ENCODE results near the gene KDM2A.

GRCh38 chr11:66126589-66127726 is 56.9 kb downstream of the PACS1 start:
- PRO-cap = unidirectional peak, minus-strand start at chr11:66126903
- RAMPAGE, long total RNA, 3 experiments = no peak in any of the 3 experiments

- PRO-cap = no peak
- RAMPAGE, long total RNA, 3 experiments = no peak in any of the 3 experiments
Observed at GRCh38 chr11:66132161-66132360, 62.0 kb downstream of the PACS1 start.

- PRO-cap = no peak
- RAMPAGE, long total RNA, 3 experiments = no peak in any of the 3 experiments
Observed at GRCh38 chr11:66222406-66223234, 34.9 kb upstream of the KLC2 start.

GRCh38 chr11:66243232-66244410 is 13.9 kb upstream of the KLC2 start:
- PRO-cap = no peak
- RAMPAGE, long total RNA, 3 experiments = no peak in any of the 3 experiments

- PRO-cap = no peak
- RAMPAGE, long total RNA, 3 experiments = no peak in any of the 3 experiments
Observed at GRCh38 chr11:66244411-66244852, 13.1 kb upstream of the KLC2 start.

GRCh38 chr11:66258248-66259000 is 921 bp downstream of the KLC2 start:
- PRO-cap = unidirectional peak, minus-strand start at chr11:66258405
- RAMPAGE, long total RNA, 3 experiments = start-site peak on the minus strand in 1 of 3 experiments, at chr11:66258399-66258409 at its widest, 12 reads per replicate

DNA sequence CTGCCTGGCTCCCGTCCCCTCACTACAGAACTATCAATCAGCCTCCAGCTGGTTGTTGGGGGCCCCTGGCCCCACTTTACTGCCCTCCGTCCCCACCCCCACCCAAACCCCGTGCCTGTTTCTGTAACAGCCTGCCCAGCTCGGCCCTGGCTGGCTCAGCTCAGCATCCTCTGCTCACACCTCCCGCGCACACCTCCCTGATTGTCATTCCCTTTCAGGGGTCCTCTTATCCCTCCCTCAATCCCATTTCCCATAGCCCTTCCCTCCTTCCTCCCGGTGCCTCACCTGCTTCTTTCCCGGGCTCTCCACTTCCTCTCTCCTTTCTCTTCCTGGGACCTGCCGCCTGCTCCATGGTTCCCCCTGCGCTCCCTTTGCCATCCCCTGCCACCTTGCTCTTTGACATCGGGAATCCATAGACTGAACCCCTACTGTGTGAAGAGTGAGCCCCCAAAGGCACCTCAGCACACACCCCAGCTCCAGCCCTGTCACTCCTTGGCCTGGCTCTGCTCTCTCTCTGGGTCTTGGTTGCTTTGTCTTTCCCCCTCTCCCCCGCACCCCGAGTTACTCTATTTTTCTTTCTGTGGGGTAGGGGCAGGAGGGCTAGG is 1.5 kb downstream of the CNIH2 start:
- PRO-cap = no peak
- RAMPAGE, long total RNA, 3 experiments = no peak in any of the 3 experiments

GRCh38 chr11:66360058-66361100 is 11.2 kb downstream of the SLC29A2 start:
- PRO-cap = no peak
- RAMPAGE, long total RNA, 3 experiments = no peak in any of the 3 experiments

DNA sequence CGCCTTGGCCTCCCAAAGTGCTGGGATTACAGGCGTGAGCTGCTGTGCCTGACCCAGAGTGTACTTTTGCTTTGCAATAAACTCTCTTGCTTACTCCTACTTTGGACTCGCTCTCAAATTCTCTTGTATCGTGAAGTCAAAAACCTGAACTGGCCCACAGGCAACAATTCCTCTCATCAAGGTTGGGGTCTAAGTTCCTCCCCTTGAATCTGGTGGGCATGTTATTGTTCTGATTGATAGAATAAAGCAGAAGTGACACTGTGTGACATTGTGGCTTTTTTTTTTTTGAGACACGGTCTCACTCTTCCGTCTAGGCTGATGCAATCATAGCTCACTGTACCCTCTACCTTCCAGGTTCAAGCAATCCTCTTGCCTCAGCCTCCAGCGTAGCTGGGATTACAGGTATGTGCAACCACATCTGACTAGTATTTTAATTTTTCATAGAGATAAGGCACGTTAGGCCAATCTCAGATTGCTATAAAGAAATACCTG is 8.9 kb upstream of the PELI3 start:
- PRO-cap = no peak
- RAMPAGE, long total RNA, 3 experiments = no peak in any of the 3 experiments

DNA sequence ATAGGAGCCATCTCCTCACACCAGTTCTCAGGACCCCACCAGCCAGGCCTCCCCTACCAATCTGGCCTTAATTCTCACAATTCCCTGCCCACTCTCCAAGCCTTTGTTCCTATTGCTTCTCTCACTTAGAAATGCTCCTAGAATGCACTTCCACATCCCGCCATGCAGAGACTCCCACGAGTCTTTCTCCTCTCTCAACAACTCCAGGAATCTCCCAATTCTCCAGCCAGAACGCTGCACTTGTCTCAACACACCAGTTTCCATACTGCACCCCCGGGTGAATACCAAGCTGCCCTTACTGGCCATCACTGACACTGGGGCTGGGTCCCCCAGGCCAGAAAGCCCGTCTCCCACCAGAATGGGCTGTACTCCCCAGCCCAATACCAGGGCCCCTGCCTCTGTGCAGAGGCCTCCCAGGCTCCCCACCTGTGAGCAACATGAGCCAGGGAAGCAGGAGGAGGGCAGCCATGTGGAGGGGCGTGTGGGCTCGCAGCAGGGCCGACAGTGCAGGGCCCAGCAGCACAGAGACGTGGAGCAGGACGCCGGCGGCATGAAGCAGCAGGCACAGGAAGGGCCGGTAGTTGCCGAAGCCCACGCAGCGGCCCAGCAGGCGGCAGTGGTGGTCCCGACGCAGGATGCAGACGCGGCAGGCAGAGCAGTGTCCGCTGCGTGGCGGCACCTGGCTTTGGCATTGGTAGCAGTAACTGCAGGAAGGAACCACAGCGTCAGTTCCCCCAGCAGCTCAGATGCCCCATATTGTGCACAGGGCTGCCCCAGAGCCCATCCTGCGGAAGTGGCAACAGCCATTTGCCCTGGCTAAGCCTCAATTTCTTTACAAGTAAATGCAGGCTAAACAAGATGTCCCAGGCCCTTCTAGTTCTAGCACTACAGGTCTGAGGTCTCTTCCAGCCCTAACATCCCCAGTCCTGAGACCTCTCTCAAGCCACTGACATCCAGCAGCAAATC is 2.3 kb downstream of the ZDHHC24 start:
- PRO-cap = no peak
- RAMPAGE, long total RNA, 3 experiments = no peak in any of the 3 experiments

- PRO-cap = no peak
- RAMPAGE, long total RNA, 3 experiments = no peak in any of the 3 experiments
Observed at GRCh38 chr11:66624673-66625513, 8.5 kb downstream of the RBM14 start.

DNA sequence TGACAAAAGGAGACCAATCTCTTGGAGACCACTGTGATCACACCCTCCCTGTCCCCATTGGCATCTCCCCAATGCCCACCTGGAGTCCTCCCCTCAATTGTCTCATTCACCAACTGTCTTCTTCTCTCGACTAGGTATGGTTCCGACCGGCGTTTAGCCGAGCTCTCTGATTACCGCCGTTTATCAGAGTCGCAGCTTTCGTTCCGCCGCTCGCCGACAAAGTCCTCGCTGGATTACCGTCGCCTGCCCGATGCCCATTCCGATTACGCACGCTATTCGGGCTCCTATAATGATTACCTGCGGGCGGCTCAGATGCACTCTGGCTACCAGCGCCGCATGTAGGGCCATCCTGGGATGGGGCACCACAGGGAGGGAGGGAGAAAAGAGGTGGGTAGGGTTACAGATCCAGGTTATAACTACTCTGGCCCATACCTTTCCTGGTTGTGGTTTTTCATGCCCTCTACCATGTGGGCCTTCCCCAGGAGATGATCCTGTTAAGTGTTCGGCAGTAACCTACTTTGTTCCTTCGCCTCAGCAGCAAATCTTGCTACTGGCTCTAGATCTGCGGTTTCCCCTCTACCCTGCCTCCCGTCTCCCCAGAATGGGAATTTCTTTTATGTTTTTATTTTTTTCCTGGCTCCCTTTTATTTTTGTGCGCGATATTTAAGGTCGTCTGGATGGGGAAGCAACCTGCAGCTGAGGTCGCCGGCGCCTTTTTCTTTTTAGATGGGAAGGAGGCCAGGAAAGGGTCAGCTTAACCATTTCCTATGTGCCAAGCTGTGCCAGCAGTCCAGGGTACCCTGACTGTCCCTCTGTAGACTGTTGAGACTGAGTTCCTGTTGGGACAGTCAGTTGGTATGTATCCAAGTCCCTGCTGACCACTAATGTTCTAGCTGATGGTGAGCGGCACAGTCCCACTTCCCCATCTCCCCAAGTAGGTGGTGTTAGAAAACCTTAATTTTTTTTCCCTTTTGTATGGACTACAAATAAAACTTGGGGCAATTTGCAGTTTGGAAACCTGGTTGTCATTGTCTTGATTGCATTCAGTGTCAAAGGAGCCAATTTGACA is 10.2 kb downstream of the RBM14 start:
- PRO-cap = no peak
- RAMPAGE, long total RNA, 3 experiments = no peak in any of the 3 experiments

DNA sequence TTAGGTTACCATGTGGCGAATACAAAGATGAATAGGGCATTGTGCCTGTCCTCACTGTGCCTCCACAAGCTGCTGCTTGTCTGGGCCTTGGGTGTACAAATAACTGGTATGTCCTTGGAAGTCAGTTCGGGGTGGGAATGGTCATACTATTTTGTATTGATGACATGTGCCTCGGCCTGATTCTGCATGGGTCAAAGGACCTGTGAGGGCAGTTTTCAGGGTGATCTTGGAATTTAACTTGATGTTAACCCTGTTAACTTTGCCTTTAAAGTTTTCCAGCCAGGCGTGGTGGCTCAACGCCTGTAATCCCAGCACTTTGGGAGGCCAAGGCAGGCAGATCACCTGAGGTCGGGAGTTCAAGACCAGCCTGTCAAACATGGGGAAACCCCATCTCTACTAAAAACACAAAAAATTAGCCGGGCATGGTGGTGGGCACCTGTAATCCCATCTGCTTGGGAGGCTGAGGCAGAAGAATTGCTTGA is 11.5 kb downstream of the RBM4 start:
- PRO-cap = no peak
- RAMPAGE, long total RNA, 3 experiments = no peak in any of the 3 experiments

DNA sequence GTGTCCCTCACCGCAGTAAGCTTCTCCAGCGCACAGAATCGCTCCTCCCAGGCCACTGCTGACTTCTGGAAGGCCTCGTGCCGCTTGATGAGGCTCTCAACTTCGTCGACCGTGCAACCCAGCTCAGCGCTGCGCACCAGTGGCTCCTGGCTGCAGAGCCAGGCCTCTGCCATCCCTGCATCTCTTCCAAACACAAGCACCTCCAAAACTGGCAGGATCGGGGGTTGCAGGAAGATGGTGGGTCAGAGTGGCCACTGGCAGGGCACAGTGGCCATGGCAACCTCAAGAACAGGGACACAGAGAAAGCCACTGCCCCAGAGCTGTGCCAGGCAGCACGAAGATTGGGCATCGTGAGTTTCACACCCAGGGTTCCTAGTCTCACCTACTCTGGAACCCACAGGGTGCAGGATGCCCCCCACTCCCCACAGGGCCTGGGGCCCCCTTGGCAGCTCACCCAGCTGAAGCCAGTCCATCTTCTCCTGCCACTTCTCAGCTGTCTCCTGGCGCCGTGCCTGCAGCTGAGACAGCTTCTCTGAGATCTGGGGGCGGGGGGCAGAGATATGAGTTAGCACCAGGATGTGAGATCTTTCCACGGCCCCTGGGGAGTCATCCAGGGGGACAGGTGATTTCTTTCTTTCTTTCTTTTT is 11.1 kb upstream of the RBM4B start:
- PRO-cap = no peak
- RAMPAGE, long total RNA, 3 experiments = no peak in any of the 3 experiments

GRCh38 chr11:66707084-66707861 is 21.7 kb downstream of the SPTBN2 start:
- PRO-cap = no peak
- RAMPAGE, long total RNA, 3 experiments = no peak in any of the 3 experiments

DNA sequence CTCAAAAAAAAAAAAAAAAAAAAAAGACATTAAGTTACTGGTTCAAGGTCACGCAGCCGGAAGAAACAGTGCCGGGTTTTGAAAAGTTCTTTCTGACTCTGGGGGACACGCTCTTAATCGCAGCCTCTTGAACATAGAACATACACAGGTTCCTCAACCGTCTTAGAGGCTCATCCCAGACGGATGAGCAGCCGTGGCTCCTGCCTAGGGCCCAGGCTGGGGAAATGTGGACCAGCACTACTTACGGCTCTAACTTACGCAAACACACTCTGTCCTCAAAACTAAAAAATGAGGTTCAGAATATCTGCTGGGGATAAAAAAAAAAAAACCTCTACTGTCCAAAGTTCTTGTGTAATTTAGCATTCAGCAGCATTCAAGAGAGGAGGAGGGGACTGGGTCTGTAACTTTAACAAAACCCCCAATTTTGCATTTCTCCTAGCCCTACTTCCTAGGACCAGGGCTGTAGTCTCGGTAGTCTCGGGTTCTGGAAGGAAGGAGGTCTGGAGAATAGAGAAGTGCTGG is 6.1 kb downstream of the SPTBN2 start:
- PRO-cap = no peak
- RAMPAGE, long total RNA, 3 experiments = no peak in any of the 3 experiments

- PRO-cap = no peak
- RAMPAGE, long total RNA, 3 experiments = no peak in any of the 3 experiments
Observed at GRCh38 chr11:67056951-67058147, 702 bp downstream of the RHOD start.

GRCh38 chr11:67118806-67119588 is at the start of gene KDM2A:
TSS of gene KDM2A (plus strand) at chr11:67119263.
- PRO-cap = bidirectional peak, plus-strand start at chr11:67119267, minus-strand start at chr11:67118901
- RAMPAGE, long total RNA, 3 experiments = no peak in any of the 3 experiments

DNA sequence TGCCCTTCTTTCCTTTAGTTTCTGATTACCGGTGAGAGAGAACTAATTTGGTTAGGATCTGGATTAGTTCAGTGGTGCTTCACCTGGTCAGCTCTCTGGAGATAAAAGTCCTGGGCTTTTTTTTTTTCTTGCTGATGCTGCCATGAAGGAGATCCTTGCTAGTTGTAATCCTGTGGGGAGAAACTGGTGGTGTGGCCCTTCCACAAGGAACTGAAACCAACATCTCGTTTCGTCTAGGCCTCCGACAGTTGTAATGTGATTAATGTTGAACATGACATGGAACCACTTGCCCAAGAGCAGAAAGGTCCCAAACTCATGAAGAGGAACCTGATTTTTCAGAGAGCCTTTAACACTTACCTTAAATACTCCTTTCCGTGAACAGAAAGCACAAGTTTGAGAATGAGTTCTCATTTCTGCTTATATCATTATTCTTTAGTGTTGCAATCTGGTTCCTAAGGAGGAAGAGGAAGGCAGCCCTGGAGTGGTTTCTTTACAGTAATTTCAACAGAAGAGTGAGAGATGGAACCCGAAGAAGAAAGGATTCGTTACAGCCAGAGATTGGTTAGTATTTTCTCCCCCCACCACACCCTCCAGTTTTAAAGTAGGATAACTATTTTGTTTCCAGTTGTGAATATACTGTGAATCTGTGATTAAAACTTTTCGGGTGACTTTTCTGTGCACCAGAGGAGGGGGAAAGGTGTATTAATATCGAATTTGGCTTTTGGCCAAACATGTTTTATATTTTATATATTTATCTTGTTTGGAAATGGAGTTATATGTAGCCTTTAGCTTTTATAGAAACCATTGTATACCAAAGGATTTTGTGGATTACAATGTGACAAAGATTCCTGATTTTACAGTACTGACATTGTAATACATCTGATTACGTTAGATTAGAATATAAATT is 2.0 kb downstream of the KDM2A start:
- PRO-cap = unidirectional peak, minus-strand start at position 226 of the sequence
- RAMPAGE, long total RNA, 3 experiments = no peak in any of the 3 experiments

- PRO-cap = no peak
- RAMPAGE, long total RNA, 3 experiments = no peak in any of the 3 experiments
Observed at GRCh38 chr11:67249856-67251110, 16.0 kb upstream of the GRK2 start.

Data from gastrocnemius medialis (tissue), 3 donors.